Bile duct (tissue), 1 donor: ENCODE measurements around the genes COA5, LIPT1 and REV1.

GRCh38 chr2:98149300-98149834 is 62.4 kb downstream of the VWA3B start:
- PRO-cap: no peak

DNA sequence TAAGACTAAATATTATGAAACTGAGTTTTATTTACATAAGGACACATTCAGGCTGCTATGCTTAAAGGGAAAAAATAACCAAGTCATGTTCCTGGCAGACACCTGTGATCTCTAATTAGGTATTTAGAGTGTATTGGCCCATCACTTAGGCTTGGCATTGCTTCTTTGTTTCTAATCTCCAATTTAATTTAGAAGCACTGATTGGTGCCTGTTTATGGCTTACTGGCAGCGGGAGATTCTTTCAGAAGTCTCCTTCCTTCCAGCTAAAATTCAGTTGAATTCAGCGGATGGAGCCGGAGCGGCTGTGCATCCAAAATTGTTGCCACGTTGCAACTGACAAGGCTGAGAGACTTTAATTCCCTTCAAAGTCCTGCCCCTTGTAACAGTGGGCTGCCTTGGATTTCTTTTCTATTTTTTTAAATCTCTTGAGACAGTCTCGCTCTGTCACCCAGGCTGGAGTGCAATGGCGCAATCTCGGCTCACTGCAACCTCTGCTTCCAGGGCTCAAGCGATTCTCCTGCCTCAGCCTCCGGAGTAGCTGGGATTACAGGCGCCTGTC is 66.6 kb downstream of the VWA3B start:
- PRO-cap: no peak

DNA sequence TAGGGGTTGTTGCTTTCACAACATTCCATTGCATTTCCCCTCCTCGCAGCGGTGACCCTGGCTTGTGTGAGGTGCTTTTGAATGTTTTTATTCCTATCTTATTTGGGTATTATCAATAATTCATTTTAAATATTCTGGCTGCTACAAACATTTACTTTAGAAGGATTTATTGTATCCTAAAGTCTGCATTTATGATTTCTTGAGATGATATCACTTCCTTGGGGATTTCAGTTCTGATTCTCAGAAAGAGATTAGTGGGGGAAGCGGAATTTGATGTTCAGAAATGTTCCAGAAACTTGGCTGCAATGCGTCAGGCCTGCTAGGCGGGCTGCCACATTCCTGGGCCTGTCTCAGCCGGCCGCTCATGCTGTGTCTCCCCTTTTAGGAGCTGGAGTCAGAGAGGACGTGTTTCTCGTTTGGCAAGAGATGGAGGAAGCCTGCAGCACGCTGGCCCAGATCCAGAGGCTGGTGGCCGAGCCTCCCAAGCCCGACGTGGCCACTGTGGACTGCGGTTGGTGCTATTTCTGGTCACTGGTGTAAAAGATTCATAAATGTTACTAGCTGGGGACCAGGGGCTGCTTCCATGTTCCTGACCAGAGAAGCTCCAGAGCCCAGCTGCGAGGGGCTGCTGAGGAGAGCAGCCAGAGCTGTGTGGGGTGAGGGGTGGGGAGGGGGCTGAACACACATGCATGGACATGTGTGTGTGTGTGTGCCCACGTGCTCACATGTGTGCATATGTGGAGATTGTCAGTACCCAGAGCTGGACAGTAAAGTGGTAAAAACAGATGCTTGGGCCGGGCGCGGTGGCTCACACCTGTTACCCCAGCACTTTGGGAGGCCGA is 75.7 kb downstream of the VWA3B start:
- PRO-cap: no peak

GRCh38 chr2:98245117-98245737 is 101.0 kb upstream of the CNGA3 start:
- PRO-cap: no peak

DNA sequence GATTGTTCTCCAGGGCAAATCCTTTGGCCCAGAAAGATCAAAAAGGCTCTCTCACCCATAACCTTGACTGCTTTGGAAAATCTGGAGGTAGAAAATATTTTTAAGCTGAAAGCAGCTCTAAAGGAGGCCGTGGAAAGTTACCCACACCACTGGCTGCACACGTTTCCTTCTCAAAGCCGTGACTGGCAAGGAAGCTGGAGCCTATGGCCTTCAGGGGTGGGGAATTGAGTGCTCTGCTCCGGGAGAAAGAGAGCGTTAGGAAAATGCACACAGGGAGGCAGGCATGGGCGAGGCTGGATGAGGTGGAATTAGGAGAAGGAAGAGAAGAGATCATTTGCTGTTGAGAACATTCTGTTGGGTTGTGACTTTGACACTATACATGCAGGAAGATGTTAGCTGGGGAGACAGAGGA is 68.8 kb upstream of the CNGA3 start:
- PRO-cap: no peak

DNA sequence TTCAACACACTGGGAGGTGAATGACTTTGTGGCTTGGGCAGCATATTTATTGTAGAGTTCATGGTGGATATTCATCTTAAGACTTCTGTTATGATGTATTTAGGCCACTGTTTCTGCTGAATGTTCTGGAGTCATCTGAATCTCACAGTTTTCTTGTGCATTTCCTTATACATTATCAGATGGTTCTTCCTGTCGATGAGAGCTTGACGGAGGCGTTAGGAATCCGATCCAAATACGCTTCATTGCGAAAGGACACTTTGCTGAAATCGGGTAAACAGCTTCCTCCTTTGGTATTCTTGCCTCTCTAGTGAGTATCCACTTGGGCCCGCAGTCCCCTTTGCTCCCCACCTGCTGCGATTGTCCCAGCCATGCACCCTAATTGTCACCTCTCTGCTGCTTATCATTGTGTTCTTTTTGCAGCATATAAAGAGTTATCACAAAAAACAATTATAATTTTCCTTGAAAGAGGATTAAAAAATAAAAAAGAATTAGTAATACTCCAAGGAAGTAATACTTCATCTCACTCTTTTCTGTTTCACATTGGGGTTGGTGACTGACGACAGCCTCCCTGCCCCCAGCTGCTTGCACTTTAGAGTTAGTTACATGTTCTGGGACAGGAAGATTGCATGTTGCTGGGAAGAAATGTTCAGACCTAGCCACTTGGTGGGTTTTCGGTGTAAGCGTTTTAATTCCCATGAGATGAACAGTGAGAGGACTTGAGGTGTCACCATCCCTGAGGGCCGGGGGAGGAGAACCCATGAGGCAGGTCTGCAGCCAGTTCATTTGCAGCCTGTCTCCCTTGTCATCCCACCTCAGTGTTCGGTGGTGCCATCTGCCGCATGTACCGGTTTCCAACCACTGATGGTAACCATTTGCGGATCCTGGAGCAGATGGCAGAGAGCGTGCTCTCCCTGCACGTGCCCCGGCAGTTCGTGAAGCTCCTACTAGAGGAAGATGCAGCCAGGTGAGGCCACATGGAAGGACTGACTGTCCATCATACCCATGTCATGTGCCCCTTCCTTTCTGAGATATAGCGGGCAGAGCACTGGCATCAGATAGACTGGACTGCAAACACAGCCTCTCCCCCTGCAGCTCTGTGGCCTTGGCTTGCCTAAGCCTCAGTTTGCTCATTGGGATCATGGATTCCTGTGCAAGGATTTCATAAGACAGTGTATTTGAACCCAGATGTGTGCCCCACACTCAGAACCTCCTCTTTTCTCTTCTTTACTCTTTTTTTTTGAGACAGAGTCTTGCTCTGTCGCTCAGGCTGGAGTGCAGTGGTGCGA is 69.2 kb downstream of the COA5 start:
- PRO-cap: no peak

DNA sequence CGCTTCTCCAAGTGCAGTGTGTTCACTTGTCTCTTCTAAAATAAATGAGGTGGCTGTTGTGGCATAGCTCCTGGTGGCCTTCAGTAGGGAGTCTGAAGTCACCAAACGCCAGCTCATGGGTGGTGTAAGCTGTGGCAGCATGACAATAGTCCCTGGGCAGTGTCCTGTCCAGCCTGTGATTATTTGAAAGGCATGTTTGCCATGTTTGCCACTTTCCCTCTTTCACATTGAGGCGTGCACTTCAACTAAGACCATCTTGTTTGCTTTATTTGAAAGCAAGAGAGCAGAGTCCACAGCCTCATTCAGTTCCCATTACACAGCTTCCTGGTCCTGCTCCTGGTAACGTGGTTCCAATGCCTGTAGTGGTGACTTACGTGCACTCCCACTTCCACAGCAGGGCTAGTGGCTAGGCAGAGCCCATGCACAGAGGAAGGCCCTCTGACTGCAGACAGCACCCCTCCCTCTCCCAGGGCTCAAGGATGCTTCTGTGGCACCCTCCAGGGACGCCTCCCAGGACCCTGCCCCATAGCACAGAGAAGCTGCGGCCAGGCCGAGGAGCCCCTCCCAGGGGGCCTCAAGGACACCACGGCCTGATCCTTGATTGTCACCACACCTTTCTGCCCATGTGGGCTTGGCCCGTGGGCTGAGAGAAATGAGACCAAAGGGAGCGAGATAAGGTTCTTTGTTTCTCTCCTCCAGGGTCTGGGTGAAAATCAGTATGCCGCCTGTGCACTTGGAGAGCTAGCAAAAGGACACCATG is 24.2 kb downstream of the COA5 start:
- PRO-cap: no peak

DNA sequence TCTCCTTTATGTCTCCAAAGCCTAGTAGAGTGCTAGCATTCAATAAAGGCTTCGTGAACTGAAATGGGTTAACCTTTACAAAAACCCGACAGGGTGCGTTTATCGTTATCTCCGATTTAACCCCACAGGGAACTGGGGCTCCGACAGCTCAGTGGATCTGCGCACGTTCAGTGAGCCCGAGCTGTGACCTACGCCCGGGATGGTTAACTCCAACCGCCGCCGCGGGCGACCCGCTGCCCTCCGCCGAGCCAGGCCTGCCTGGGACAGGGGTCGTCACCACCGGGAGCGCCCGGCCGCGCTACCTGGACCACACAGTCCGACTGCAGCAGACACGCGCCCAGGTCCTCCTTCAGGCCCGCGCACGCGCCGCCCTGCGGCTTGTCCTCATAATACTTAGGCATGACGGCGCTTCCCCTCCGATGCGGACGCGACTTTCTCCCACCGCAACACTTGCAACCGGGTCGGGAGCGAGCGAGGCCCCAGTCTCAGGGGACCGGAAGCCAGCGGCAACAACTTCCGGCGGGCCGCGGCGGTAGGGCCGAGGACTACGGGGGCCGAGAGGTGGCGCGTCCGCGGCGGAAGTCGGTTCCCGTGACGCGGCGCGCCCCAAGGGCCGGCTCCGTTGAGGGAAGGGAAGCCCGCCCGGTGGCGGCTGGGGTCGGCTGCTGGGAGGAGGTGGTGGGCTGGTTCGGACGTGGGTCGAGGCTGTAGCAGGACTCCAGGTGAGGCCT is at the start of gene COA5:
Gene COA5 (minus strand): TSS at position 508 of the 731 bp plus-strand sequence.
- PRO-cap: bidirectional peak, plus-strand start at position 585 of the sequence, minus-strand start at position 487 of the sequence

DNA sequence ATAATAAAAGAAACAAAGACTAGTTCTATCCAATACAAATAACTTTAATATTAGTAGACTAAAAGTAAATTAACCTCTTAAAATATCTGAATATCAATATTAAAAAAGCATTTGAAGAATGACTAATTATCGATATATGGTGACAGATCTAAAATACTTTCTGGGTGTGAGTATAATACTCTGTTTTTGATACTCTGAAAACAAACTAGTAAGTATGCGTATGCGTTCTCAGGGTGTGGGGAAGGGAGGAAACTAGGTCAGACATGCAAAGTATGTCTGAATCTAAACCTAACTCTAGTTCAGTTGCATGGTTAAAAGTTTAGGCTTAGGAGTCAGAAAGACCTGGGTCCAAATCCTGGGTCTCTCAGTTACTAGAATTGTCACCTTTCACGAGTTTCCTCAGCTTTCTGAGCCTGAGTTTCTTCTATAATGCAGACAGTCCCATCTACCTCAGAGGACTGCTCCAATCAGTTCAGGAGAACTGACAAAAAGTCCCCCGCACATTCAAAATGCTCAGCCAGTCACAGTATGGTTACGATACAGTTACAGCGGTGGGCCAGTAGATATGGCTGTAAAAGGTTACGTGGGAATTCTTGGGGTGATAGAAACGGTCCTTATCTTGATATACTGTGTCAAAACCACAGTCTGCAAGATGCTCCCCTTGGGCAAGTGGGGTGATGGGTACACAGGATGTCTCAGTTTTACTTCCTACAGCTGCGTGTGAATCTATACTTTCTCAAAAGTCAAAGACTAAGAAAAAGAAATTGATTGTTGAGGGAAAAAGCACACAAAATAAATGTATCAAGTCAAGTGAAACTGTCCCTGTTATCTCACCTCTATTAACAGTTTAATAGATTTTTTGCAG is 29.2 kb downstream of the UNC50 start:
- PRO-cap: no peak

DNA sequence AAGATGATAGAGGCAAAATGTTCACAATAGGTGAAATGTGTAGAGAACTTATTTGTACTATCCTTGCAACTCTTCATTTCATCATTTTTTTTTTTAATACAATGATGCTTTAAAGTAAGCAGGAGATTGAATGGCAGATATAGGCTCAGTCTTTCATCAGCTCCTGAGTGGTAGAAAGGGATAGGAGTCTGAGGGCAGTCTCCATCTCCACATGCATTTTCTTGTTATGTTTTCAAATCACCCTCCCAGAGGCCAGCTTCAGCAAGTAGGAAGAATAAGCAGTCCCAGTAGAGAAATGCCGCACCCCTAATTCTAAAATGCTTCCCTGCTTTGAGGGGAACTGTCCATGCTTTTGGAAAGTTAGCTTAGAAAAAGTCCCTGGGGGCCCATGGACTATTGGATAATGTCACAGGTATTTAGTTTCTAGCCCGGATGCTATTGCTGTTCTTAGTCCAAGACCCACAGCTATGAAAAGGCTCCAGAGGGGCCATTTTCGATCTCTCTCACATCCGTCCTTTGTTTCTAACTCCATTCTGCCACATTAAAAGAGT is 47.4 kb downstream of the MGAT4A start:
- PRO-cap: no peak

- PRO-cap: no peak
Observed at GRCh38 chr2:98701043-98701630, 29.8 kb downstream of the MGAT4A start.

- PRO-cap: no peak
Observed at GRCh38 chr2:98795849-98796524, 65.1 kb upstream of the MGAT4A start.

- PRO-cap: bidirectional peak, plus-strand start at chr2:99155074, minus-strand start at chr2:99154888; bidirectional peak, plus-strand start at chr2:99155480, minus-strand start at chr2:99155462
Observed at GRCh38 chr2:99154459-99155750, at the start of gene LIPT1. TSS of gene LIPT1 (plus strand) at chr2:99154967.

- PRO-cap: no peak
Observed at GRCh38 chr2:99404064-99405213, 67.2 kb downstream of the EIF5B start.

DNA sequence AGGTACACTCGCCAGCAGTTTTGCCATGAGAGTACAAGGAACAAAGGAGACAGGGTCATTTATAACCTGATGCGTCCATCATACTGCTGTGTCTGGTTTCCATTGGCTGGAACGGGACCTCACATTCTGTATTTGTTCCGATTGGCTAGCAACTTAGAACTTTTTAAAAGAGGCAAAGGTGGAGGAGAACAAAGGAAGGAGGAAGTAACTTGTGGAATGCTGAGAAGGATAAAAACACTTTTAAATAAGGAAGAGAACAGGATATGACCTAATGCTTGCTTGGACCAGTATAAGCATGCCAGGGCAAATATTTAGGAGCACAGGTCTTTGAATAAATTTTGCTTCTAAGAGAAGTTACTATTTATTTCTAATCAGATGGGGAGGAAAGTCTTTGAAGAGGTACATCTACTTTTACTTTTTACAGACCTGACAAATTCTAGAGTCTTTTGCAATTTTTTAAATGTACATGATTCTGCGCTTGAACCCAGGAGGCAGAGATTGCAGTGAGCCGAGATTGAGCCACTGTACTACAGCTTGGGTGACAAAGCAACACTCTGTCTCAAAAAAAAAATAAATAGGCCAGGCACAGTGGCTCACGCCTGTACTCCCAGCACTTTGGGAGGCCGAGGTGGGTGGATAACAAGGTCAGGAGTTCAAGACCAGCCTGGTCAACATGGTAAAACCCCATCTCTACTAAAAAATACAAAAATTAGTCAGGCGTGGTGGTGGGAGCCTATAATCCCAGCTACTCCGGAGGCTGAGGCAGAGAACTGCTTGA is 14.5 kb downstream of the REV1 start:
- PRO-cap: no peak

DNA sequence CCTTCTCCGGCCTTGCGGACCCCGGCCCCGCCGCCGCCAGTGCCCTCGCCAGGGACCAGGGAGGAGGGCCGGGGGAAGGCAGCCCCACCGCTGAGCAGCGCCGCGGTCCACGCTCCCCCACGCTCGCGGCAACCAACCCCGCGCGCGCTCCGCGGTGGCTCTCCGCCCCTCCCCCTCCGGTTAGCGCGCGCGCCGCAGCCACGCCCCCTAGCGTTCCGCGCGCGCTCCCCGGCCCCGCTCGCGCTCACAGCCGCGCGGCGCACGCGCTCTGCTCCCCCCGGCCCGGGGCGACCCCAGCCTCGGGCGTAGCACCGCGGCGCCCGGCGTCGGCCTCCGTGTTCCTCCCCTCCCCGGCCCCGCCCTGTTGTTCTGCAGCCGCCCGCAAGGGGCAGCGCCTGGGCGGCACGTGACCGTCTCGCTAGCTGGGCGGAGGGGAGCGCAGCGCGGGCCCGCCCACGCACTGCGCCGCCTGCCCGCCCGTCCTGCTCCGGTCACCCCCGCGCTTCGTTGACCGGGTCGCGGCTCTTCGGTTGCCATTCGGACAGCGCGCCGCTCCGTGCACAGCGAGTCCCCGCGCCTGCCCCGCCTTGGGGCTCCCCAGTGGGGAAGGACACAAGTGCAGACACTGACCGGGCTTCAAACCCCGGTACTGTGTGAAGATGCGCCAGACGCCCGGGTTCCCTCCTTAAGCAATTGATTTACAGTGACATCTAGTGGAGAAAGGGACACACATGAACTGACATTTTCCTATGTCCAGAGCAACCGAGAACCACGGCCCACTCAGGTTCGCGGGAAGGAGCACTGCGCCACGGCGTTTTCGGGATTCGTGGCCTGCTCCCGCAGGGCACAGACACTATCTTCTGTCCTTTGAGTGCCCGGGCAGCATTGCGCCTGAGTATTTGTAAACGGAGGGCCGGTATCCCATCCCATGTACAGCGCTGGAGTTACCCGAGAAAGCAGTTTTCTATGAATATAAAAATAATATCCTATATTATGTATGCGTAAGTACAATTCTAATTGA is at the start of gene REV1:
Gene REV1 (minus strand): TSS at position 161 of the 1,021 bp plus-strand sequence.
- PRO-cap: bidirectional peak, plus-strand start at position 480 of the sequence, minus-strand start at position 182 of the sequence; bidirectional peak, plus-strand start at position 779 of the sequence, minus-strand start at position 651 of the sequence

- PRO-cap: no peak
Observed at GRCh38 chr2:99815641-99816522, 326.1 kb upstream of the REV1 start.

DNA sequence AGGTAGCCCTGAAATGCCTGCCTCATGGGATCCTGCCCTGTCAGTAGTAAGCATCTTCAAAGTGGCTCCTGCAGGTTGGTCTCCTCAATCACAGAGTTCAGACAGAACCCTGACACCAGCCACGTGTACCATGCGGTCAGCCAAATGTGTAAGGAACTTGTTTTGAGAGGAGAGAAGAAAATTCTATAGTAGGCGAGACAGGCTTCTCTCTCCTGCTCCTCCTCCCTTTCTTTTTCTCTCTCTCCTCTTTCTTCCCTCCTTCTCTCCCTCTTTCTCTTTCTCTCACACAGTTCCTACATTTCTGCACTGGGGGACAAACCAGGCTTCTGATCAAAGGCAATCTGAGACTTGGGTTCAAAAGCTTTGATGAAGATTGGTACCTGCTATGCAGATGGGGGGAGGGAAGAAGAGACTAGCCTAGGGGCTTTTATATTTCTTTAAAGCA is 212.1 kb downstream of the AFF3 start:
- PRO-cap: no peak

GRCh38 chr2:100106226-100107069 is 35.9 kb downstream of the AFF3 start:
- PRO-cap: no peak

- PRO-cap: no peak
Observed at GRCh38 chr2:100234893-100235606, 87.3 kb downstream of the LONRF2 start.